Jejunum (tissue), 1 donor: ENCODE data around the genes NUDT1, LFNG and GNA12.

GRCh38 chr7:2237103-2237834 is 4.5 kb upstream of the MAD1L1 start:
- PRO-cap = no peak

- PRO-cap = bidirectional peak, plus-strand start at chr7:2242226, minus-strand start at chr7:2242170
Observed at GRCh38 chr7:2242085-2243234, at the start of gene NUDT1. Gene NUDT1 (plus strand): TSS chr7:2242226.

GRCh38 chr7:2266794-2267303 is 24.8 kb downstream of the NUDT1 start:
- PRO-cap = no peak

DNA sequence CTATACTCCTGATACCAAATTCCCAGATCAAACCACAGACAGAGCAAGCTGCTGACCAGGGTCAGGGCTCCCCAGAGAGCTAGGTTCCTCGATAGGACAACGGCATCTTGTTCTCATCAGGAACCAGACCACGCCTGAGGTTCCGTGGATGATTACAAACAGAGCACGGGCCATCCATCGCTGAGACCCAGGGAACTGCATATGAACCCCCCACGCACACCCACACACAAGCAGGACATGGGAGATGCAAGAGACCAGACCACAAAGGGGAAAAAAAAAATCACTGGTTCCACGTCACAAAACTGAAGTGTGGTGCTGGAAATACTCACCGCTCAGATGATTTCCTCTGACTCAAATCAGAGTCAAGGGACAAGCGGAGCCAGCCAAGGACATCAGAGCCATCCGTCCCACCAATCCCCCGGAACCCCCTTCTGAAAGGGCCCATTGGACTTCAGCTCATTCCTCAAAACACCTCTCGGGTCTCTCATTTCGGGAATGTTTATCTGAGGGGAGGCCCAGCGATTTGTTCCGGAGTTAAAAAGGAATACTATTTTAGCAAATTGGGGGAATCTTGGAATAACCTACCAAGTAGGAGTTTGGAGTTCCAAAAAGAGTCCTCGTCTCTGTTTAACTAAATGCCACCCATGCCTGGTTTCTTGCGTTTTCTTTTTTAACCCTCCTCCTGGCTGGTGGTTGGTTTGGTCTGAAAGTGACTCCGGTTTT is 15.1 kb downstream of the SNX8 start:
- PRO-cap = unidirectional peak, plus-strand start at position 359 of the sequence

DNA sequence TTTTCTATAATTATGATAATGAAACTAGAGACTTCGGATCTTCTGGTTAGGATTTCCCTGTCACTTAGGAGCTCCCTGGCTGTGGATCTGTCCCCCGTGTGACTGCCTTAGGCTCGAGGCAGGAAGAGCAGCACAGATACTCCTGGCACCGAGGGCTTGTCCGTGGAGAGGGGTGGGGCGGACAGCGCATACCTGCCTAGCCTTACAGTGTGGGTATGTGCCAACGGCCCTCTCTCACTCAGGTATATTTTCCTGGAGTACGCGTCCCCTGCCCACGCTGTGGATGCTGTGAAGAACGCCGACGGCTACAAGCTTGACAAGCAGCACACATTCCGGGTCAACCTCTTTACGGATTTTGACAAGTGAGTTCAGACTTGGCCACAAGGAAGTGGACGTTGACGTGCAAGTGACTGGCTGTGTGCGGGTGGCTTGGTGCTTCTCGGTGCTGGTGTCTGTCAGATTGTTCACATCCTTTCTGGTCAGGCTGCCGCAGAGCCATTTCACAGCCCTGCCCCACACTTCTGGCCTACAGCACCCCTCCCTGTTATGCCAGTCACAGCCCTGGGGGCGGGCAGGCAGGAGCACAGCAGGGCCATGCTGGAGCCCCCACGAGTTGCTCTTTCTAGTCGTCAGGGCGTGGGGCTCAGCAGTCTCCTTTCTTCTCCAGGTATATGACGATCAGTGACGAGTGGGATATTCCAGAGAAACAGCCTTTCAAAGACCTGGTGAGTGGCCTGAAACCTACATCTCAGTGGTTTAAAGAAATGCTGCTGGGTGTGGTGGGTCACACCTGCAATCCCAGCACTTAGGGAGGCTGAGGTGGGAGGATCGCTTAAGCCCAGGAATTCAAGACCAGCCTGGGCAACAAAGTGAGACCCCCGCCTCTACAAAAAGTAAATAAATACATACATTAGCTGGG is 8.0 kb downstream of the EIF3B start:
- PRO-cap = no peak

DNA sequence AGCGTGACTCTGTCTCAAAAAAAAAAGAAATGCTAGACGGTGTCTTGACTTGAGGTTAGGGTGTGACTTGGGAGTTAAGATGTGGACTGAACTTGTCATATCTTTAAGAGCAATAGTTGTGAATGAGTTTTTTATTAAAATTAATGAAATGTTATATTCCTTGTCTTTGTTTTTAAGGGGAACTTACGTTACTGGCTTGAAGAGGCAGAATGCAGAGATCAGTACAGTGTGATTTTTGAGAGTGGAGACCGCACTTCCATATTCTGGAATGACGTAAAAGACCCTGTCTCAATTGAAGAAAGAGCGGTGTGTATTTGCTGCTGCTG is 8.8 kb downstream of the EIF3B start:
- PRO-cap = no peak

GRCh38 chr7:2387732-2388224 is 15.6 kb upstream of the CHST12 start:
- PRO-cap = no peak

GRCh38 chr7:2399648-2400564 is 3.5 kb upstream of the CHST12 start:
- PRO-cap = no peak

GRCh38 chr7:2519421-2519900 is at the start of gene LFNG:
Gene LFNG (plus strand): TSS chr7:2519774.
- PRO-cap = bidirectional peak, plus-strand start at chr7:2519774, minus-strand start at chr7:2519656

- PRO-cap = no peak
Observed at GRCh38 chr7:2626347-2627249, 5.2 kb upstream of the TTYH3 start.

DNA sequence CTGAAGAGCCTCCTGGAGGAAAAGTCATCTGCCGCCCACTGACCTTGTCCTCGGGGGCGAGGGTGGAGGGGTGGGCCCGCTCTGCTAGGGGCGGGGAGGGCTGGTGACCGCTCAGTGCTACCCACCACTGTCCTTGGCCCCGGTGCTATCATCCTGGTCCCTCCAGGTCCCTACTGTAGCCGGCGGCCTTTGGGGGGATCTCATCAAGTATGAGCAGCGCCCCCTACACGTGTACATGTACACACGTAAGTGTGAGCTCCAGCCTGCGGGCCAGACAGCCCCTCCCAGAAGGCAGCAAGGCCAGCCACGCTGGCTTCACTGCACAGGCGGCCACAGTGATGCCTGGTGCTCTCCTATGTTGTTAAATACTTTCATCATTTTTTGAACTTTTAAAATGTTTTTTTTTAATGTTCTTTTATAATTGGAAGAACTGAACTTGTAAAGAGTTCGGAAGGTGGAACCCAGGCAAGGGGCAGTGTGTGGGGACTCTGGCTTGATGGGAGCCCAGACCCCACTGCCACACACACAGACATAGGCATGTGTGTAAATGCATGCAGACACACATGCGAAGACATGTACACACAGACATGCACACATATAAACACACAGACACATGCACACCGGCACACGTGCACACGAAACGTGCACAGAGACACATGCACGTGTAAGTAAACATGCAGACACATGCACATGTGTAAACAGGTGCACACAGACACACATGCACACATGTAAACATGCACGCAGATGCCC is 19.7 kb downstream of the TTYH3 start:
- PRO-cap = no peak

- PRO-cap = no peak
Observed at GRCh38 chr7:2661951-2662429, 26.0 kb upstream of the AMZ1 start.

DNA sequence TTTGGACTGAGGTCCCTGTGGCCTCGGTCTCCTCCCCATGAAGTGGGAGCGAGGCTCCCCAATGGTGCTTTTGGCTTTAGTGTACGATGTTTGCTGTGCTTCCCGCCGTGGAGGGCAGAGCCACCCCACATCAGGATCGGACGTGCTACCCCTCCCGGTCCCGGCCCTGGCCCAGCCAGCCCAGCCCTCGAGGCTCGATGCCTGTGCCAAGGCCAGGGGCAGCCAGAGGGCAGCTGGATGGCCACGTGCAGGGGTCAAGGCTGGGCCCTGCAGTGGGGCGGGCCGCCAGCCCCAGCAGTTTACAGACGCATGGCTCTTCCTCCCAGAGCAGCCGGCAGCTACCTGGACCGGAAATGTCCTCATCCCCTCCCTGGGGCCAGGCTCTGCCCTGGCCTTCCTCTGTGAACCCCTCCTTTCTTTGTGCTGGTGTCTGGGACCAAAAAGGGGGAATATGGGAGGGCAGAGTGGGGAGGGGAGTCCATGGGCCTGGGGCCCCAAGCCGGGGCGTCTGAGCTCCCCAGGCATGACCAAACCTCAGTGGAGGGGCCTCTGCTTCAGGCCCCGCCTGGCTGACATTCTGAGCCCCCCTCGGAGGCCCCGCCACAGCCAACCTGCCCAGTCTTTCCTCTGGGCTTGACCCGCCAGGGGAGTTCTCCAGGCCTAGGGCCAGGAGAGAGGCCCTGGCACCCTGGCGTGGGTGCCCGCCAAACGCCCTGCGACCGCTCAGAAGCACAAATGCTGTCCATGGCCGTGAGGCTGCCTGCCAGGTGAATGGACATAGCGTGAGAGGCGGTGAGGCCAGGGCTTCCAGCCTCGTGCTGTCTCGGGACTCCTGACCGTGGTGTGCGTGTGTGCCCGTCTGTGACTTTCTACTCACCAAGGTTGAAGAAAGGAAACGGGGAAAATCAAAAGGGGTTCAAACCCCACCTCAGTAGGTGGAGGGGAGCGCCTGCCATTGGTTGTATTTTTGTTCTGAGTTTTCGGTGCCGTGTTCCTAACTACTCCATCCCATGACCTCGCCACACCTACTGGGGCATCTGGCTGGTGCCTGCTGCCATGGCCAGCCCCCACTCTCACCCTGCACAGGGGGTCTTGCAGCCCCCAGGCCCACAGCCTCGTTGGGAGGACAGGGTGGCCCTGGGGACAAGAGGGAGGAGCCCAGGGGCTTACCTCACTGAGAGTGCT is 24.6 kb upstream of the AMZ1 start:
- PRO-cap = no peak

- PRO-cap = no peak
Observed at GRCh38 chr7:2667855-2668512, 20.0 kb upstream of the AMZ1 start.

GRCh38 chr7:2724964-2725845 is 37.2 kb downstream of the AMZ1 start:
- PRO-cap = no peak

- PRO-cap = bidirectional peak, plus-strand start at chr7:2760566, minus-strand start at chr7:2760500
Observed at GRCh38 chr7:2760364-2761197, 72.6 kb downstream of the AMZ1 start.

GRCh38 chr7:2832023-2833119 is 11.7 kb downstream of the GNA12 start:
- PRO-cap = no peak

- PRO-cap = bidirectional peak, plus-strand start at chr7:2844627, minus-strand start at chr7:2844342; unidirectional peak, plus-strand start at chr7:2844721
Observed at GRCh38 chr7:2843787-2844839, at the start of gene GNA12. Gene GNA12 (minus strand): TSS chr7:2844308.

- PRO-cap = no peak
Observed at GRCh38 chr7:3042892-3043513, 664 bp downstream of the CARD11 start.

DNA sequence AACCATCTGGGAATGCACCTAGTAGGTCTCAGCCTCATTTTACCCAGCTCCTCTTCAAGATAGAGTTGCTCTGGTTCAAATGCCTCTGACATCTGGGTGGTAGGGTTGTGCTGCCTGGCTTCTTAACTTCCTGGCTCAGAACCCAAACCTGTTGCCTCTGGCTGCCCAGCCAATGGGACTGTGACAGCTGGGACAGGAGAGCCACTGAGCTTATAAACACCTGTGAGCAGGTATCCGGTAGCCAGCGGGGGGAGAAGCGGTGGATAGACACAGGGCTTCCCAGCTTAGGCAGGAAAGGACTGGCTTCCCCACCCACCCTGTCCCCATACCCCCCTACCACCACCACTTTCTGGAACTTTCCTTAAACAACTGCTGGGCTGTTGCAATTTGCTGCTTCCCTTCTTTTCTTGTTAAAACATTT is 115.8 kb upstream of the CARD11 start:
- PRO-cap = no peak